Subcutaneous preadipocyte (primary cell): ENCODE data around the genes THUMPD3, SETD5 and BRPF1.

- CAGE, long polyA plus RNA: no peak
Observed at GRCh38 chr3:8503189-8503414, 1.5 kb downstream of the LMCD1 start.

DNA sequence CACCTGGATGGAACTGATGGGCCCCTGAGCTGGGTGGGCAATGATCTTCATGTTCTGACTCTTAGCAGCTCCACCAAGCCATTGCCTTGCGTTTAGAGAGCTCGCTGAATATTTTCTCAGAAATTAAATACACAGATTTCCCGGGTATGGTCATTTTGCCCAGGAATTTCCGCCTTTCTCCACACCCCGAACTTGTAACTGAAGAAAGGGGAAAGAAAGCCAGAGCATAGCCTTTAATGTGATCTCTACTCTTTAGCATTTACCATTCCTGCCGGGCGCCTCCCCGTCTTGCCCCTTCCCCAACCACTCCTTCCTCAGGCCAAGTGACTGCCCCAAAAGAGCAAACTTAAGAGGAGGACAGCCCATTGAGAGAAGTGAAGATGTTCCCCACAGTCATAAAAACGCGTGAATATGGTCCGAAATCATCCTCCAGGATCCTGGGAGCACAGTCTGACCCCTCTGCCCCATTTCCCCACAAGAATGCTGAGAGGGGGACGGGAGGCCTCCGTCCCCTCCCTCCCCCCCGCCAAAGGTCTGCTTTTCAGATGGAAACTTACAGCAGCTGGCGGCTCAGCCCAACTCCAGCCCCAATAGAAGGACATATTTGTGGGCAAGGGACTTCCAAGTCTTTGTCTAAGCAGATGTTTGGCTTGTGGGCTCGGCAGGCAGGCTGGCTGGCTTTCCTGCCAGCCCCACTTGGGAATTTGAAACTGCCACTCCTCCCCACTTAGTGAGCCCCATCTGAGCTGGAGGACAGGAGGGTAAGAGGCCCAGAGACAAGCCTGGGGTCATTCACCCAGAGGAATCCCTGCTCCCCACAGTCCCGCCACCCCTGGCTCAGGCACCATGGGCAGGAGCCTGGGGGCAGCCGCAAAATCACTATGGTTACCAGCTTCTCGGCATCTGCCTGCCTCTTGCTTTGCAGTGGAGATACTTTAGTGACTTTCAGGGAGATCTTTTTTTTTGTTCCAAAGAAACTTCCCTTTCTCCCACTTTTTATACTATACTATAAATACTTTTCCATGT is 53.4 kb downstream of the LMCD1 start:
- CAGE, long polyA plus RNA: no peak

DNA sequence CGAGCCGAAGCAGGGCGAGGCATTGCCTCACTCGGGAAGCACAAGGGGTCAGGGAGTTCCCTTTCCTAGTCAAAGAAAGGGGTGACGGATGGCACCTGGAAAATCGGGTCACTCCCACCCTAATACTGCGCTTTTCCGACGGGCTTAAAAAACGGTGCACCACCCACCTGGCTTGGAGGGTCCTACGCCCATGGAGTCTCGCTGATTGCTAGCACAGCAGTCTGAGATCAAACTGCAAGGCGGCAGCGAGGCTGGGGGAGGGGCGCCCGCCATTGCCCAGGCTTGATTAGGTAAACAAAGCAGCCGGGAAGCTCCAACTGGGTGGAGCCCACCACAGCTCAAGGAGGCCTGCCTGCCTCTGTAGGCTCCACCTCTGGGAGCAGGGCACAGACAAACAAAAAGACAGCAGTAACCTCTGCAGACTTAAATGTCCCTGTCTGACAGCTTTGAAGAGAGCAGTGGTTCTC is 32.9 kb downstream of the SSUH2 start:
- CAGE, long polyA plus RNA: no peak

DNA sequence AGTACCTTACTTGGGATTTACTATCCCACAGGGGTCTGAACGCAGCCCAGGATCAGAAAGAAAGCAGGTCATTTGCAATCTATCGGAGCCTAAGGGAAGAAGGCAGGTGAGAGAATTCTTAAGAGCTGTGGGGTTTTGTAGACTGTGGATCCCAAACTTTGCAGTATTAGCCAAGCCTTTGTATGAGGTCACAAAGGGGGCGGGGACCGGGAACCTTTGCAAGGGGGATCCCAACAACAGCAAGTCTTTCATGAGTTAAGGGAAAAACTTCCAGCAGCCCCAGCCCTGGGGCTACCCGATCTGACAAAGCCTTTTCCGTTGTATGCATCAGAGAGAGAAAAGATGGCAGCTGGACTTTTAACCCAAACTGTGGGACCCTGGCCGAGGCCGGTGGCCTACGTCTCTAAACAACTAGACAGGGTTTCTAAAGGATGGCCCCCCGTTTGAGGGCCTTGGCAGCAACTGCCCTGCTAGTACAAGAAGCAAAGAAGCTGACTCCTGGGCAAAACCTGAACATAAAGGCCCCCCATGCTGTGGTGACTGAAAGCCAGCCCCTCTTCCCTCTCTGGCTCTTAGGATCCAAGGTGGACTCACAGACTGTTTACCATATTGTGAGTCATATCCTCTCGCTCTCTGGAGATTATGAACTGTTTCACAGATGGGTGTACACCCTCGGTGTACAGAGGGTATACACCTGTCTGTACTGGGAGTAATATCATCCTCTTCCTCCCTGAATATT is 35.3 kb upstream of the SSUH2 start:
- CAGE, long polyA plus RNA: no peak

GRCh38 chr3:8741532-8742333 is 8.1 kb downstream of the CAV3 start:
- CAGE, long polyA plus RNA: no peak

DNA sequence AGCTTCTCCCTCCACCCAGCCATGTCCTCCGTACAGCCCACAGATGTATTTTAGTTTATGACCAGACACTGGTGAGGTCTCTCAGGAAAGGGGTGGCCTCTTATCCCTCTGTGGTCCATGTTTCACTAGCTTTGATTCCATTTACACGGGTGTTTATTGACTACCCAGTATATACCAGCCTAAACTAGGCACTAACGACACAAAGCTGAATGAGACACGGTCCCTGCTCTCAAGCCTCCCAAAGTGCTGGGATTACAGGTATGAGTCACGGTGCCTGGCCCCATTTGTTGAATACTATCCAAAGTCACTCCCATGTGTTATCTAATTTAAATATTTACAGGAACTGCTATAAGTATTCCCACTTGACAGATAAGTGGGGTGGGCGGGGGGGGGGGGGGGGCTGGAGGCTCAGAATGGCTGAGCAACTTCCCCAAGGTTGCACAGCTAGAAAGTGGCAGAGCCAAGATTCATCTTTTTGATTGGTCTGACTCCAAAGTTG is 125.7 kb upstream of the RAD18 start:
- CAGE, long polyA plus RNA: no peak

DNA sequence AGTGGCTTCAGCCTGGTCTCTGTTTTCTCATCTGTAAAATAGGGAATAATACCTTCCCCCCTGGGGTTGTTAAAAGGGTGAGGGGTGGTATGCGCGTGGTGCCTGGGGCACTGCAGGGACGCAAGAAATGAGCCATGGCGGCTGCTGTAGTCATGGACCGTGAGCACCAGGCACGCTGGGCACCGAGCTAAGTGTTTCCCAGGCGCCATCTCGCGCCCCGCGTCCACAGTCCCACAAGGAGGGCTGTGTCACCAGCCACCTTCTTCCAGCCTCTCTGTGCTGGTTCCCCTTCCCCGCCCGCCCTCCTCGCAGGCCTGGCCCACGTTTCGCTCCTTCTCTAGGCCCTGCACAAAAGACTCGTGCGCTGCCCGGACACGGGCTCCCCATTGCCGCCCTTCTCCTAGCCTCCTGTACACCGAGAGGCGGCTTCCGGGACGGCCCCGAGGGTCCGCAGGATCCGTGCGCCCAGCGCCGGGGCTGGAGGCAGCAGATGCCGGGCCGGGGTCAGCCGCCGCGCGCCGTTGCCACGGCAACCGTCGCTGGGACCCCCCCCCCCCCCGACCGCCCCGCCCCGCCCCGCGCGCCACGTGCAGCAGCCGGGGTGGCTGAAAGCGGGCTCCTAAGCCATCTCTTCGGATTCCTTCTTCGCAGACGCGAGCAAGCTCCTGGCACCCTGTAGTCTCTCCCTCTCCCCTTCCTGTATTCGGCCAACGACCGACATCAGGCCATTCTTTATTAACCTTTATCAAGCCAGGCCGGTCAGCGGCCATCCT is 113.4 kb downstream of the SRGAP3 start:
- CAGE, long polyA plus RNA: no peak

DNA sequence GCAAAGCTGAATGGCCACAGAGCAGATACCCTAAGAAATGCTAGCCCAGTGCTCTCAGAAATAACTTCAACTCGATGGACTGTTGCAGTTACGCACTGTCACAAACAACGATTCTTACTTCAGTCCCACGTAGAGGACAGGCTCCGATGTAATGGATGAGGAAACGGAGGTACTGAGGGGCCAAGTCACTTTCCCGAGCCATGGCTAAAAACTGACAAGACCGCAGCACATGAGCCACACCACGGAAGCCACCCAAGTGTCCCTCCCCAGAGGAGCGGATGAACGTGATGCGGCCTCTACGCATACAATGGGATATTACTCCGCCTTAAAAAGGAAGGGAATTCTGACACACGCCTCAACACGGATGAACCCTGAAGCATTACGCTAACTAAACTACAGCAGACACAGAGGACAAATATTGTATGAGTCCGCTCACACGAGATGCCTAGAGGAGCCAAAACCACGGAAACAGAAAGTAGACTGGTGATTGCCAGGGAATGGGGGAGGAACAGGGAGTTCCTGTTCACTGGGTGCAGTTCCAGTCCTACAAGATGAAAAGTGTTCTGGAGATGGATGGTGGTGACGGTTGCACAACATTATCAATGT is 32.8 kb downstream of the SRGAP3 start:
- CAGE, long polyA plus RNA: no peak

DNA sequence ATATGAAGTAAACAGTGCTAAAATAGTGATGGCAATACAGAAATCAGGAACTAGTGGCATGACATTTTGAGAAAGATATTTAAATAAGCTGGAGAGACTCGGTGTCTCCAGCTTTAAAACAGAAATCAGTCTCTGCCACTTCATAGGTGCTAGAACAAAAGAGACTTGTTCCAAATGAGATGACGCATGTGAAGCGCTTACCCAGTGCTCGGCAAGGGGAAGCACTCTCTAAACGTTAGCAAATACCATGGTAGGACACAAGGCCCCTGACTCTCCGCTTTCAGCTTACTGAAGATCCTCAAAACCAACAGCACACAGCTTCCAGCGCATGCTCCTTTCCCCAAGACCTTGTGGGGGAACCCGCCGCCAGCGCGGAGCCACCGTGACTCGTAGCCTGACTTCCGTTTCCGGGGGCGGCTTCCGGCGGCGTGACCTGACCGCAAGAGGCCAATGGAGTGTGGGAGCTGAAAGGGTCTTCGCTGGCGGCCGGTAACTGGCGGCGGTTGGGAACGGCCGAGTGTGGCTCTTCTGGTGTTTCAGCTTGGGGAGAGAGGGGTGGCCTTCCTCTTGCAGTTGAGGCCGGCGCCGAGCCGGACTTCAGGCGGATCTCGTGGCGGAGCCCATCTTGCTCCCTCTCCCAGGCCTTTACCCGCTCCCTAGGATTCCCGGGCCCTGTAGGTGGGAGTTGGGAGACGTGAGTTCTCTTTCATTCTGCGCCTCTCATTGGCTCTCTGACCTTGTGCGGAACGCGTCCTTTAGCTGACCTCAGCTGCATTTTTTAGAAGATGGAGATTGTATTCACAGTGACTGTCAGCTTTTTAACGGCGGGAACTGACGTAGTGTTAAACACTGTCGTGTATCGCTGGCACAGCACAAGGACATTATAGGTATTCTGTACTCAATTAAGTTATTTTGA is at the start of gene THUMPD3:
THUMPD3 (plus strand) TSS at position 416 of the 916 bp plus-strand sequence.
- CAGE, long polyA plus RNA: no peak

- CAGE, long polyA plus RNA: no peak
Observed at GRCh38 chr3:9384363-9384975, 12.9 kb upstream of the SETD5 start.

GRCh38 chr3:9384976-9385846 is 12.2 kb upstream of the SETD5 start:
- CAGE, long polyA plus RNA: no peak

- CAGE, long polyA plus RNA: no peak
Observed at GRCh38 chr3:9386734-9387321, 10.6 kb upstream of the SETD5 start.

GRCh38 chr3:9397543-9398220 is at the start of gene SETD5:
Gene SETD5, plus strand, starts transcription at chr3:9397615.
- CAGE, long polyA plus RNA: no peak

- CAGE, long polyA plus RNA: no peak
Observed at GRCh38 chr3:9470073-9470544, 72.7 kb downstream of the SETD5 start.

GRCh38 chr3:9653492-9654272 is 4.4 kb downstream of the MTMR14 start:
- CAGE, long polyA plus RNA: no peak

DNA sequence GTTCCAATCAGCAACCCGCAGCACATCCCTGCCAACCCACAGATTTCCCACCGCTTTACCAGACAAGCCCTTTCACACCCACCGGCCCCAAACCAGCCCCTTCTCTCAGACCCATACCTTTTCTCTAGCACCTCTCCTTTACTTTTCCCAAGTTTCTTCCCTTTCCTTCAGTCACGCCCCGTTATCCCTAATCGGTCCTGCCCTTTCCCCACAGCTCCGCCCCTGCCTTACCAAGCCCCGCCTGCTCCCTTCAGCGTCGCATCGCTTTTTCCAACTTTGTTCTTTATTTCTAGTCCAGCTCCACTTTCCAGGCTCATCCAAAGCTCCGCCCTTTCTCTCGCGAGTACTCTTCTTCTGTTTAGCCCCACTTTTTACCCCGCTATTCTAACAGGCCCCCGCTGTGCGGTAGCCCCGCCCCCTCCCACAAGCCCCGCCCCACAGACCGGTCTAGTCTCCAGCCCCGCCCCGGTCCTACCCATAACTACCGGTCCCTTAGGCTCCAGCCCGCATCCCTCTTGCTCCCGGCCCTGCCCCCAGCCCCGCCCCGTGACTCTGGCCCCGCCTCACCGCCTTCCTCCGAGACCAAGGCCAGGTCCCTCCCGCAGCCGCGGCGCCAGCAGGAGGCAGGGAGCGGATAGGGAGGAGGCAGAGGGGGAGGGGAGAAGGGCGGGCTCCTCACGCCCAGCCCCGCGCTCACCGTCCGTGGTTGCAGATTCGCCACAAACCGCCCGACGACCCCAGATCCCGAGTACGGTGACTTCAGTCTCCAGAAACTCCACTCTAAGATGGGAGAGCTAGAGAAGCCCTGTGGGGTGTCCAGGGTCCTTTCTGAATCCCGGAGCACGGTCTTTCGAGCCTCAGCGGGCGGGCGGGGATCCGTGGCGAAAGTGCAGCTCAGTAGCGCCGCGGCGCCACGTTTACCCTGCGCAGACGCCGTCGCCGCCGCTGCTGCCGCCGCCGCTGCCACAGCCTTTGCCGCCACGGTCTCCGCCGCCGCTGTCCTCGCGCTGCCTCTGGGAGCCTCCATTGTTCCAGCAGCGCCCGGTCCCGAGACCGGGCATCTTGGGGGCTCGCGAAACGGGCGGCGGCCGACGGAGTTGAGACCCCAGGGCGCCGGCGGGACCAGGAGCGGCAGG is at the start of gene BRPF1:
BRPF1 (plus strand) TSS at position 920 of the 1,136 bp plus-strand sequence.
- CAGE, long polyA plus RNA: no peak

DNA sequence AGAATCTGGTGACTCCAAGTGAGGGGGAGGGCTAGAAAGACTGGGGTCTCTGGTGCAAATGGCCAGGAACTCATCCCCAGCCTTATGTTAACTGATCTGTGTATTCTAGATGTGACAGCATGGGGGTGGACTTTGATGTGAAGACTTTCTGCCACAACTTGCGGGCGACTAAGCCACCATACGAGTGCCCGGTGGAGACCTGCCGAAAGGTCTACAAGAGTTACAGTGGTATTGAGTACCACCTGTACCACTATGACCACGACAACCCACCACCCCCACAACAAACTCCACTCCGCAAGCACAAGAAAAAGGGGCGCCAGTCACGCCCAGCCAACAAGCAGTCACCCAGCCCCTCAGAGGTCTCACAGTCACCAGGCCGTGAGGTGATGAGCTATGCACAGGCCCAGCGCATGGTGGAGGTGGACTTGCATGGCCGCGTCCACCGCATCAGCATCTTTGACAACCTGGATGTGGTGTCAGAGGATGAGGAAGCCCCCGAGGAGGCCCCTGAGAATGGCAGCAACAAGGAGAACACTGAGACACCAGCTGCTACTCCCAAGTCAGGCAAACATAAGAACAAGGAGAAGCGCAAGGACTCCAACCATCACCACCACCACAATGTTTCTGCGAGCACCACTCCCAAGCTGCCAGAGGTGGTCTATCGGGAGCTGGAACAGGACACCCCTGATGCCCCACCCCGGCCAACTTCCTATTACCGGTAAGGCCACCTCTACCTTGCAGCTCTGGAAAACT is 2.7 kb downstream of the BRPF1 start:
- CAGE, long polyA plus RNA: no peak

DNA sequence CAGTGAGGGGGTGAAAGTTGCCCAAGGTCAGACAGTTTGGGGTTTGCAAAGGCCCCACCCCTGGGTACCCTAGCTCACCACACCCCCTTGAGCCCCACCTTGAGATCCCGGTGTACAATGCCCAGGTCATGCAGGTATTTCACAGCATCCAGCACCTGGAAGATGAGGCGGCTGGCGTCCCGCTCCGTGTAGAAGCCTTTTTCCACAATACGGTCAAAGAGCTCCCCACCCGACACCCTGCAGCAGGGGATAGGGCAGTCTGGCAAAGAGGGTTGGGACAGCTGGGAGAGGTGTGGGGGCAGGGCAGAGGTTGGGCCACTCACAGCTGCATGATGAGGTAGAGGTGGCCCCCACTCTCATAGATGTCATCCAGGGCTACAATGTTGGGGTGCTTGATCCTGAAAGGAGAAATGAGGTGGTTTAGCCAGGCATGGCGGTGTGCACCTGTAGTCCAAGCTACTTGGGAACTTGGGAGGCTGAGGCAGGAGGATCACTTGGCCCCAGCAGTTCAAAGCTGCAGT is 6.9 kb downstream of the CAMK1 start:
- CAGE, long polyA plus RNA: no peak

GRCh38 chr3:9884340-9885024 is 4.4 kb upstream of the CIDEC start:
- CAGE, long polyA plus RNA: no peak

DNA sequence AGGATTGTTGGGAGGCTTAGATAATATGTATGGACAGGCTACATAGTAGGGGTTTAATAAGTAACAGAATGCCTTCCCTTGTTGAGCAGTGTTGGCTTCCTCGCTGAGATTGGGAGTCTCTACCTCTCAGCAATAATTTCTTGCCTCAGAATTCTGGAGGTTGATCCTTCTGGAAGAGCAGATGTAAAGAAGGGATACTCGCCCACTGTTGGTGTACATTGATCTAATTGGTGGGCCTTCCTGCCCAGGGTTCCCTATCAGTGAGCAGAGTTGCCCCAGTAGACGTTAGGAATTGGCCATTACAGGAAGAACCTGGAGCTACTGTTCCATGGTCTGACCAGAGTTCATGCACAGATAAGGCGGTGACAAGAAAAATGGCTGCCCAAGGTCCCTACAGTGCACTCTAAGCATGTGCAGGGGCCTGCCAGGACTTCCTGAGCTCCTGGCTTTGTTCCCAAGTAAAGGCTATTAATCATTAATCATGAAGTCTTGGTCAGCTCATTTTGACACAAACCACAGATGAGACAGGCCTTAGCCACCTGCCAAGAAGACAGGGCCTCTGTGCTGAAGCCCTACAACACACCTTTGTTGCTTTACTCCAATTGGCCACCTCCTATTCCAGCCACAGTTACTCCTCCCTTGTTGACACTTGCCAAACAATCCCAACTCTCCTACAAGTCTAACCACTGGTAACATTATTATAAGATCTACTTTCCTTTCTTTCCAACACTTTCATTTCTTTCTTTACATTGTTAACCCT is 4.9 kb upstream of the IL17RE start:
- CAGE, long polyA plus RNA: no peak